ENCODE results near the gene KIF1A.

DNA sequence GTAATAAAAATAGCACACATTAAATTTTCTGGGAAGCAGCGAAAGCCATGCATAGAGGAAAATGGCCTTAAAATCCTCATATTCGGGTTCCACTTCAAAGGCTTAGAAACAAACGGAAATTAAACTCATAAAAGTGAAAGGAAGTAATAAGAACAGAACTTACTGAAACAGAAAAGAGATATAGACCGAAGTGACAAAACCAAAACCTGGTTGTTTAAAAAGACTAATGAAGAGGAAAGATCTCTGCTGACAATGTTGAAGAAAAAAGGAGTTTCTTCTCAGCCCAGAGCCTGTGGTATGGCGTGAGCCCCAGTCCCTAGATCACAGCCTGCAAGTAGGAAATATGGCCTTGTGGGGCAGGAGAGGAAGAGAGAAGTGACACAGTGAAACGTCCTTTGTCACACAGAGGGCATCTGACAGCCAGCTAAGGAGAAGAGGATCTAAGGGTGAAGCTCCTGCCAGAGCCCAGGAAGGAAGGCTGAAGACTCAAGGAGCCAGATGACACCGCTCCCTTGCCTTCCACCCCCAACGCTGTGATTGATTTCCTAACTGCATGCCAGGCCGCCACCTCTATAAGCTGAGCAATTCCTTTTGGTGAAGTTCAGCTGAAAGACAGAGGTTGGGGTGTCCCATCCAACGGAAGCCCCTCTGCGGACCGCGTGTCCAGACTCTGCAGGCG, 141.2 kb downstream of the HDAC4 start:
- RRBS: no CpG with 5 or more reads among the region's 14 CpGs

DNA sequence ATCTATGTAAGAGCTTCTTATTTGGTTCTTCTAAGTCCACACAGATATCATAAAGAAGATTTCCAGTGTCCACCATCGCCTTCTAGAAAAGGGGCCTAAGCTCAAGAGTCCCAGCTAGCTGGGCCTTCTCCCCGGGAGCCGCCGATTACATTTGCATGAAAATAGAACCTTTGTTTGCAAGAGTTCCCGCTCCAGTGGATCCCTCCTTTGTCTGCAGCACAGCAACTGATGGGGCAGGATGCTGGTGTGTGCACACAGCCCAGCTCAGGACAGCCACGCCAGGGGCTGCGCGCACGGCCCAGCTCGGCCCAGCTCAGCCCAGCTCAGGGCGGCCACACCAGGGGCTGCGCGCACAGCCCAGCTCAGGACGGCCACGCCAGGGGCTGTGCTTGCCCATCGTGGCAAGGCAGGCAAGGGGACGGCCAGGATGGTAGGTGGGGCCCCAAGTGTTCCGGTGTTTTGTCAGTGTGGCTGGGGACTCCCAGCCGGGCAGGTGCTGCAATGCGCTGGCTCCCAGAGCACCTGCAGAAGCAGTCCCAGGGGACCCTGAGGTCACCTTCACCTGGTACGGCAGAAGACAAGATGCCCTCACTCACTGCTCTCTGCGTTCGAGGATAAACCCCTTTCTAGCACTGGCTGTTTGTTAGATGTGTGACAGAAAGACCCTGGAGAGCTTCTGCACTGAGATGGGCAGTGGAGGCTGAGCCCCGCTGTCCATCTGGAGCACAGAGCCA, 108.9 kb downstream of the HDAC4 start:
- RRBS: no CpG with 5 or more reads among the region's 24 CpGs

- RRBS: no CpG with 5 or more reads among the region's 10 CpGs
Observed at GRCh38 chr2:239321636-239322519, 78.9 kb downstream of the HDAC4 start.

- RRBS: no CpG with 5 or more reads among the region's 21 CpGs
Observed at GRCh38 chr2:239369538-239370153, 31.2 kb downstream of the HDAC4 start.

DNA sequence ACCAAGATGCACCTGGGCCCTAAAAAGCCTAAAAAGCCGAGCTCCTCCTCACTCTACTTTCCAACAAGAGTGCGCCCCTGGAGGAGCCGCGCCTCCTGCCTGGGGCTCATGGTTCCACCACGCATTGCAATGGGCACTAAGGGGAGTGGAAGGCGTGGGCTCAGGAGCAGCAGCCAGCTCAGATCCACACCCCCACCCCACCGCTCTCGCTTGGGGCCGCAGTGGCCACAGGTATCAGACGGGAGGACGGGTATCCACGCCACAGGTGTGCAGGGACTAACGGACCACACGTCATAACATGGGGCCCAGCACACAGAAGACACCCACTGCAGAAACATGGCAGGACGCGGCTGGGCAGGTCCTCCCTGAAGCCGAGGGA, 13.1 kb downstream of the HDAC4 start:
- RRBS: no CpG with 5 or more reads among the region's 17 CpGs

DNA sequence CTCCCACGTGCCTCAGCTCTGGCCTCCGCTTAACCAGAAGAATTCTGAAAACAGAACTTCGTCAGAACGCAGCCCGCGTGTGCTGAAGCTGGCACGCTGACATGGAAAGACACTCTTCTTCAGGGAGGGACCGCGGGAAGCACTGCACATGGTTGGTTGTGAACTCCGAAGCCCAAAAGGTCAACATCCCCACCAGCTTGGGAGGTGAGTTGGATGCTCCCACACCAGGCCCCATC, 9.1 kb downstream of the HDAC4 start:
- RRBS: no CpG with 5 or more reads among the region's 10 CpGs

GRCh38 chr2:239399121-239399868, 1.5 kb downstream of the HDAC4 start:
- RRBS: no CpG with 5 or more reads among the region's 11 CpGs

DNA sequence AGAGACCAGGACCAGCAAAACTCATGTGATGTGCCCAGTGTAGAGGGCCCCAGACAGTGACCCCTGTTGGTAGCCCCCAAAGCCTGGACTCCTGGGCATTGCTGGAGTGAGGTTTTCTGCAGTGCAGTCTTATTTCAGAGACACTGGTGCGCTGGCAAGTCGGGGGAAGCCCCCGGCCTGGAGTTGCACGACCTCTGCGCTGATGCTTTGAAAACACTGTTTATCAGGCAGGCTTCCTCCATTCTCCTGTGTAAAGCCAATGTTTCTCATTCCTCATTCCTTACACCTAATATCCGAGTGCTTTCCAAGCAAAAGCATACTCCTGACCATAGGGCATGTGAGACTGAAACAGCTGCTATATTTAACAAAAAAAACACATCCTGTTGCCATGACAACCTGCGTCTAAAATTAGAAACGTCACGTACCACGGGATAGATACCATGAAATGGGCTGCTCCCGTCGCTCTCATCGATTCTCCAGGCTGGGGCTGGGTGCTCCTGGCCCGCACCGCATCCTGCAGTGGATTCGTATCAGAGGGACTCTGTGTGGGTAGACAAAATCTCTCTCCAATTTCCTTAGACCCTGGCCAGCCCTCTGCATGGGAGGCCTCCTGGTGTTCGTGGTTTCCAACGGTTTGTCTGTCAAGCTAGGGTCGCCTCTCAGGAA, 268.4 kb downstream of the NDUFA10 start:
- RRBS: no CpG with 5 or more reads among the region's 19 CpGs

- RRBS: no CpG with 5 or more reads among the region's 5 CpGs
Observed at GRCh38 chr2:240033341-240033640, 3.1 kb upstream of the OR6B2 start.

DNA sequence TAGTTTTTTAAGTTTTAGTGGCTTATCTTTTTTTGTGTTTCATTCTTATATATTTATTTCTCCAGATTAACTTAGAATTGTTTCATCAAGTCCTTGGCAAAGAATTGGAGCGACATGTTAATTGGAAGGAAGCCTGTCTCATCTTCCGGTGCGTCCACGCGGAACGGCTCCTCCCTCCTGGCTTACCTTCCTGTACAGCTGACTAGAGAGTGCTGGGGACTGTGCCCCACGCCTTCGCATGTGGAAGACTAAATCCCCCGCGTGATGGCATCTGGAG, 103.9 kb upstream of the OTOS start:
- RRBS: no CpG with 5 or more reads among the region's 10 CpGs

DNA sequence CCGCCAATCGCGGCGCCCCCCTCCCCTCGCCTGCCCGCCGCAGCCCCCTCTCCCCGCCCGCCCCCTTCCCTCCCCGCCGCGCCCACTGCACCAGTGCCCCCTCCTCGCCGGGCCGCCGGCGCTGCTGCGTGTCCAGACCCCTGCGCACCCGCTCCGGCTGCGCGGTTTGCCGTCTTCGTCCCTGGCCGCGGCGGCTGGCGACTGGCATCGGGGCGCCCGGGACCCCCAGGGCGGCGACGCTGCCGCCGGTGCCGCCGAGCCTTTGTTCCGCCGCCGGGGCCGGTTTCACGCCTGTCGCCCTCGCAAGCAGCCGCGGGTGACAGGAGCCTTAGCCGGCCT, 18.1 kb downstream of the GPC1 start:
- RRBS: 12% methylated on average over 24 of the region's 49 CpGs

- RRBS: no CpG with 5 or more reads among the region's 10 CpGs
Observed at GRCh38 chr2:240496223-240497312, 61.1 kb downstream of the GPC1 start.

DNA sequence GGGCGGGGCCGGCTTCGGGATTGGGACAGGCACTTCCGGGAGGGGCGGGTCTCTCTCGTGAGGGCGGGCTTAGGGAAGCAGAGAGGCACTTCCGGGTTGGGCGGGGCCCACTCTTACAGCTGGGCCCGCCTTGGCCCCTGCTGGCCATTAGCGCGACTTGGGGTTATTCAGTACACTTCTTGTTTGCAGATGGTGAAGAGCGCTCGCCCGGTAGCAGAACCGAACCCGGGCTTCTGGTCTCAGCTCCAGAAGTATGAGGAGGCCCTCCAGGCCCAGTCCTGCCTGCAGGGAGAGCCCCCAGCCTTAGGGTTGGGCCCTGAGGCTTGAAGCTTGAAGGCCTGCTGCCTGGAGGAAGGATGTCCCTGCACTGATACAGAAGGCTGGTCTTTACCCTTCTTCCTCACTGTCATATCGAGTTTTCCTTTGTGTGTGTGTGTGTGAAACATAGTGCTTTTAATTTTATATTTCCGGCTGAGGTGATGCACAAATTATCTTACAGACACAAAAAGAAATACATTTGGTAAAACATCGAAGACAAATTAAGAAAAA, 1.1 kb downstream of the DUSP28 start:
- RRBS: 4% methylated on average over 5 of the region's 20 CpGs

- RRBS: no CpG with 5 or more reads among the region's 17 CpGs
Observed at GRCh38 chr2:240567014-240567454, 1.2 kb upstream of the RNPEPL1 start.

DNA sequence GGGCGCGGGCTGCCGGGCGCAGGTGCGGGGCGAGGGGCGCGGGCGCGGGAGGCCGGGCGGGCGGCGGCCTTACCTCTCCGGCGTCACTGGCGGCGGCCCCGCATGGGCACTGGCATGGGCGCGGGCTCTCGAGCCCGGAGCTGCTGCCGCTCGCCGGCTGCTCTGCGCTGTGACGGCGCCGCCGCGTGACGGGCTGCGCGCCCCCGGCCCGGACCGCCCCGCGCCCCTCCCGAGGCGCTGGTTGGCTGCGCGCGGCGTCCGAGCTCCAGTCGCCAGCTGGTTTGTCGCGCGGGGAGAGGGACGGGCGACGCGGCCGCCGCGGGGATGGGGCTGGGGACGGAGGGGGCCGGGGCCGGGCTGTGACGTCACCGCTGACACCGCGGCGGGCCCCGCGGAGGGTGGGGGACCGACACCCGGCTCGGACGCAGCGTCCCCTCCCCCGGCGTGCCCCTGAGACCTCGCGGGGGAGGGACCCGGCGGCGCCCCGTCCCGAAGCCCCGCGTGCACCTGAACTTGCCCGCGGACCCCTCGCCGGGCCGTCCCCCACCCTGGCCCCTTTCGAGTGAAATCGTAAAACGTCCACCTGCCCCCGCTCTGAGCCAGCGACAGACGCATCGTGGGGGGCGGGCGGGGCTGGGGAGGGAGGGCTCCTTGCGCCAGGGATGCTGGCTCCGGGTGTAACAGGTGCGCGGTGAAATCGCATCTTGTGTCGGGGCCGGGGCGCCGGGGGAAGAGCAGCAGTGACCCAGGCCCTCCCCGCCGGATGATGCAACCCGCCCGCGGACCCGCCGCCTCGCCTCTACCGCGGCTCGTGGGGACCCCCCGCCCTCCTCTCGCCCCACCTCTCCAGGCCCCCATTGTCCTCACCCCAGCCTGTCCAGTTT, at the start of gene KIF1A:
KIF1A (minus strand) TSS at position 171 of the 884 bp plus-strand sequence.
- RRBS: 3% methylated on average over 56 of the region's 120 CpGs

- RRBS: no CpG with 5 or more reads among the region's 10 CpGs
Observed at GRCh38 chr2:240874061-240874382, 5.4 kb downstream of the AGXT start.

DNA sequence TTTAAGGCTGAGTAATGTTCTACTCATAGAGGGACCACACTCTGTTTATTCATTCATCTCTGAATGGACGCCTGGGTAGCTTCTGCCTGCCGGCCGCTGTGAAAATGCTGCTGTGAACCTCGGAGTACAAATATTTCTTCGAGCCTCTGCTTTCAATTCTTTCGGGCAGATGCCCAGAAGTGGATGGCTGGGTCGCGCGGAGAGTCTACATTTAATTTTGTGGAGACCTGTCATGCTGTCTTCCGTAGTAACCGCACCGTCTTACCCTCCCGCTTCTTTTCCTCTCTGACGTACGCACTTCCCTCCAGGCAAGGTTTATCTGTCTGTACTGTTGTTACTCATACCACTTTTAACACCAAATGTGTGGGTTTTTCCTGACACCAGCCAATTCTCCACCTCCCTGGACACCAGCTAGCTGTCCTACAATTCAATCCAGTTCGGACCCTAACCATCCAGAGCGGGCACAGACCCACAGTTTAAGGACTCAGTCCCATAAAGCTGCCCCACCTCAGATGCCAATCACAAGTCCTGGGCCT, 5.8 kb downstream of the CROCC2 start:
- RRBS: no CpG with 5 or more reads among the region's 17 CpGs

DNA sequence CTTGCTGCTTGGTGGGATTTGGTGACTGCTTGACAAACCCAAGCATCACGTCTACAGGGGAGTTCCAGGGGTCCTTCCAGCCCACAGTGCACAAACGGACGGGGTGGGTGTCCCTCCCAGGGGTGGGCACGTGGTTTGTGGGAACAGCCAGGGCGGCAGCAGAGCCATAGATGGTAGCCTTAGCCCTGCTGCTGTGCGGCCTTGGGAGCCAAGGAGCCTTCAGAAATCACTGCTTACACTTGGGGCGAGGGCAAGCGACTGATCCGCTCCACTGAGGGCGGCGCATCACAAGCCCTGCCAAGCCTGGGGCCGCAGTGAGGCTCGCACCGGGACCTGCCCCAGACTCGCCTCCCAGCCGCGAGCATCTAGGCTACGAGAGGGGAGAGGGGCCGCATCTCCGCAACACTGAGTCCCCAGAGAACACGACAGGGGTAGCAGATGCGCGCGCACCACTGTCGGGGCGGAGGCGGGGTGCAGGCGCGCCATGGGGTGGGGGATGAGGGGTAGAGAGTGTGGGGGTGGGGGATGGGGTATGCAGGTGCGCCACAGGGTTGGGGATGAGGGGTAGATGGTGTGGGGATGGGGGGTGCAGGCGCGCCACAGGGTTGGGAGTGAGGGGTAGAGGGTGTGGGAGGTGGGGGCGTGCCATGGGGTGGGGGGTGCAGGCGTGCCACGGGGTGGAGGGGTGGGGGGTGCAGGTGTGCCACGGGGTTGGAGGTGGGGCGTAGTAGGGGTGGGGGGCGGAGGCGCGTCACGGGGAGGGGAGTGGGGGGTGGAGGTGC, 37.0 kb downstream of the SNED1 start:
- RRBS: no CpG with 5 or more reads among the region's 41 CpGs

- RRBS: 80% methylated on average over 7 of the region's 36 CpGs
Observed at GRCh38 chr2:241069875-241070753, 32.0 kb downstream of the MTERF4 start.

GRCh38 chr2:241087938-241088844, 13.9 kb downstream of the MTERF4 start:
- RRBS: 97% methylated on average over 11 of the region's 26 CpGs